Fibroblast of villous mesenchyme (primary cell): ENCODE results near the gene MUC5AC.

- CAGE, long polyA plus RNA: no peak
These were observed 38.8 kb downstream of the AP2A2 start for GRCh38 chr11:964304-965075.

DNA sequence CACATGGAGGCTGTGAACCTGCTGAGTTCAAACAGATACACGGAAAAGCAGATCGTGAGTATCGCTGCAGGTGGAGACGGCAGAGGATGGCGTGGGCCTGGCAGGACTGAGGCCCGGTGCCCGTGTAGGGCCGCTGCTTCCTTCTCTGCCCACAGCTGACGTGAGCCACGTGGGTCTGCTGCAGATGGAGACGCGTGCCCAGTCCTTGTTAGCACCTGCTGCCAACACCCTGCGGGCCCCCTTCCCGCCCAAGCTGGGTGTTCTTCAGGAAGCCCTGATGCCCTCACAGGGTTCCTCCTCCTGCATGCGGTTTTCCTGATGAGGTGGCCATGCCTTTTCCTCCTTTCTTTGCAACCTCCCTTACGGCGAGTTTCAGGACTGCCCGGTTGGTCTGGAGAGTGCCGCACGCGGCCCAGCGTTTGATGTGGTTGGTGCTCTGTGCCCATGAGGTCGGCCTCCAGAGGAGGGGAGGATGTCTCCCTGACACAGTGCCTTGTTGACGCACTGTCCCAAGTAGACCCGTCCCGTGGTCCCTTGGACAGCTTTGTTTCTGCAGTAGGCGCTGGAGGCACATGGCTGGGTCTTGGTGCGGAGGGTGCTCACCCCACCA, 44.7 kb downstream of the AP2A2 start:
- CAGE, long polyA plus RNA: no peak

DNA sequence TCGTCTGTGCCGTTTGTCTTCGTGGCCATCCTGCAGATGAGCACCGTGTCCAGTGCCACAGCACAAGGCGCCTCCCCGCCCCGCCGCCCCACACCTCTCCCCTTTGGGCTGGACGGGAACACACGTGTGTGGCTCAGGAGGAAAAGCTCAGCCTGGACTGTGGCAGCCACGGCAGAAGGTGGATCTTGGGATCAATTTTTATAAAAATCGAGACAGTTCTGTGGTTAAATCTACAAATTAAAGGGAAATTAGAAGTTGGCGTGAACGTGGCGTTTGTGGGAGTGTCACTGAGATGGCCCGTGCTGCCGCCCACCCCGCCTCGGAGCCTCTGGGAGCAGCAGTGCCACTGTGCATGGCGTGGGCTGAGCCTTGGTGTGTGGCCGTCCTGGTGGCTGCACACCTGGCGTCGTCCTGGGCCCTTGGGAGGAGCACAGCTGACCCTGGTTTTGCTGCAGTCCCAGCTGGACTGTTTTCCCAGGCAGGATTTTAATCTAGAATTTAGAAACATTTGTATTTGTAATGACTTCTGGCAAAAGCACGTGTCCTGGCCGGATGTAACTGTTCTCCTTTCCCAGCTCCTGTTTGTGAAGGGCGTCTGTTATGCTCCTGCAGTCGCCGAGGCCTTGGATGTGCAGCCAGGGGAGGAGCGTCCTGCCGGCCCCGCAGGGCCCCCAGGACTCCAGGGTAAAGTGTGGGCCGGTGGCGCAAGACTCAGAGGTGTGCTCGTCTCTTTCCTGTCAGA, 25.7 kb downstream of the MUC6 start:
- CAGE, long polyA plus RNA: no peak

DNA sequence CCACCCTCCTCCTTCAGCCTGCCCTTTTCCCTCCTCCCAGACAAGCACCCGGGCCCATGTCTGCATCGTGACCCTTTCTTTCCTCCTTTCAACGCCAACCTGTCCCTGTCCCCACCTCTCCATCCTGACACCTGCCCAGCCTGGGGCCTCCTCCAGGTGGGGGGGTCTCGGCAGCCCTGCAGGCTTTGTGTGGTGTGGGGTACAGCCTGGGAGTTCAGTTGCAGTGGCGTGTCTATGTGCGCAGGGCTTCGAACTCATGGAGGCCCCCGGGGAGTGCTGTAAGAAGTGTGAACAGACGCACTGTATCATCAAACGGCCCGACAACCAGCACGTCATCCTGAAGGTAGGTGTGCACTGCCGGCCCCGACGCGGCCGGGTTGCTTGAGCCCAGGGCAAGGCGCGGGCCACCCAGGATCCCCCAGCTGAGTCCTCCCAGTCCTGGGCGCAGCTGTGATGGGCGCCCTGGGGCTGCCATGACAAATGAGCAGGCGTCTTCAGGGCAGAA, 49.4 kb upstream of the MUC5AC start:
- CAGE, long polyA plus RNA: no peak

DNA sequence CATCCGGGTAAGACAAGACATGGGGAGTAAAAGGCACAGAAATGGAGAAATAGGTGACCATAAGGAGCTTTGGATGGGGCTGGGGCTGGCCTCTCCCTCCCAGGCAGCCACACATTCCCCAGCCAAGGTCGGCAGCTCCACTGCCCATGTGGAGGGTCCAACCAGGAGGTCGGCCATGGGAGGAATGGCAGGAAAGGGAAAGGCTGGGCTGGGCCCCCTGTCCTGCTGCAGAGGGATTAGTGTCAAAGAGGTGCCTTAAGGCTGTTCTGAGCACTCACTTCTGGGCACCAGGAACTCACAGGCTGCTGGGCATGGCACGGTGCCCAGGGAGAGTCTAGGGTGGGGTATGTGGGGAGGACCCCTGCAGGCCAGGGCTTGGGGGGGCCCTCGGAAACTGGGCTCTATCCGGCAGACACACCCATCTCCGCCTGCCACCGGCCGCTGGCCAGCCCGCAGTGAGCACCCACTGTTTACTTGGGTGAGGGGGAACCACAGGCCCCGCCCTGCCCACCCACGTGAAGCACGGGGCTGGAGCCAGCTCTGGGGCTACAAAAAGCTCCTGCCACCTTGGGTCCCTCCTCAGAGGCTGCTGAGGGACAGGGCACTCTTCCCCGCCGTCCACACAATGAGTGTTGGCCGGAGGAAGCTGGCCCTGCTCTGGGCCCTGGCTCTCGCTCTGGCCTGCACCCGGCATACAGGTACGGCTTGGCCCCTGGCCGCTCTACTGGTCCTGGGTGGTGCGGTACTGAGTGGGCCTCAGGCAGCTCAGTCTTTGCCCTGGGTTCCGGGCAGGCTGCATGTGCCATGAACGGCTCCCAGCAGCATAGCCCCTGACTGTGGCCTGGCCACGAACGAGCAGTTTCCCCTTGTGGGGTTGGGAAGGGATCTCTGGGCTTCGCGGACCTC, at the start of gene MUC5AC:
Gene MUC5AC (plus strand): TSS at position 579 of the 906 bp plus-strand sequence.
- CAGE, long polyA plus RNA: no peak

DNA sequence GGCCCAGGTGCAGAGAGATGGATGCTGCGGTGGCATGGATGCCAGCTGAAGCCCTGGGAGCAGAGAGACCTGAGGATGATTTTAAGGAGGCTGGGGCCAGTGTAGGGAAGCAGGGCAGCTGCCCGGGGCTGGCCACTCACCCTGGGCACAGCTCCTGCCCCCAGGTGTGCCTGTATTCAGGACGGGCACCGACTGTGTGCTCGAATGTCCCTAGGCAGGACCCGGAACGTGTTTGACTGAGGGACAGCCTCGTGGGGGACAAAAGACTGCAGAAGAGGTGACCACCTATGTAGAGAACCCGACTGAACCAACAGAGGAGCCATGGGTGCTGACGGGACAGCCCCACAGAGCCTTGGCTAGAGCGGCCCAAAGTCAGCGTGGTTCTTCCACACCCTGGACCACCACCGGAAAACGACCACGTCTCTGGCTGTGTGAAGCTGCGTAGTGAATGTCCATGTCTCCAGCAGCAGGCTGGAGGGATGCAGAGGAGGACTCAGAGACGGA, 17.8 kb upstream of the MUC5B start:
- CAGE, long polyA plus RNA: no peak

GRCh38 chr11:1219585-1220354, 3.1 kb upstream of the MUC5B start:
- CAGE, long polyA plus RNA: no peak

DNA sequence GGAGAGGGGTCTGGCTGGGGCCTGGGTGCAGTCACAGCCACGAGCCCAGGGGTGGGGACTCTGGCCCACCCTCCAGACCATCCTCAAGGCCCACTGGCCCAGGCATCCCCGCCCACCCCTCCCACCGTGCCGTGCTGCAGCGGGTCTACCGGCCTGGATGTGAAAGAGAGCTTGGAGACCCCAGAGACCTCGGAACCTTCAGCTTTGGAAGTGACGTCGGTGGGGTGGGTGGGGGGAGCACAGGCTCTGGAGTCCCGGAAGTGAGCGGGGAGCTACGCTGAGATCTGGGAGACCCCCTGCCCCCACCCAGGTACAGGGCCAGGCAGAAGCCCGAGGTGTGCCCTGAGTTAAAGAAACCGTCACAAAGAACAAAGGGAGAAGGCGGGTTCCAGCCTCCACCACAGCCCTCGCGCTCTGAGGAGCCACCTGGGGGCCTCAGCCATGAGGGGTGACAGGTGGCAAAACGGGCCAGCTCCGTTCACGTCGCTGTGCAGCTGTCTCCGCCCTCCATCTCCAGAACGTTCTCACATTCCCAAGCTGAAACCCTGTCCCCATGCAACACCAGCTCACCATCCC, 2.1 kb upstream of the MUC5B start:
- CAGE, long polyA plus RNA: no peak

GRCh38 chr11:1297422-1298663, 11.6 kb downstream of the TOLLIP start:
- CAGE, long polyA plus RNA: no peak

DNA sequence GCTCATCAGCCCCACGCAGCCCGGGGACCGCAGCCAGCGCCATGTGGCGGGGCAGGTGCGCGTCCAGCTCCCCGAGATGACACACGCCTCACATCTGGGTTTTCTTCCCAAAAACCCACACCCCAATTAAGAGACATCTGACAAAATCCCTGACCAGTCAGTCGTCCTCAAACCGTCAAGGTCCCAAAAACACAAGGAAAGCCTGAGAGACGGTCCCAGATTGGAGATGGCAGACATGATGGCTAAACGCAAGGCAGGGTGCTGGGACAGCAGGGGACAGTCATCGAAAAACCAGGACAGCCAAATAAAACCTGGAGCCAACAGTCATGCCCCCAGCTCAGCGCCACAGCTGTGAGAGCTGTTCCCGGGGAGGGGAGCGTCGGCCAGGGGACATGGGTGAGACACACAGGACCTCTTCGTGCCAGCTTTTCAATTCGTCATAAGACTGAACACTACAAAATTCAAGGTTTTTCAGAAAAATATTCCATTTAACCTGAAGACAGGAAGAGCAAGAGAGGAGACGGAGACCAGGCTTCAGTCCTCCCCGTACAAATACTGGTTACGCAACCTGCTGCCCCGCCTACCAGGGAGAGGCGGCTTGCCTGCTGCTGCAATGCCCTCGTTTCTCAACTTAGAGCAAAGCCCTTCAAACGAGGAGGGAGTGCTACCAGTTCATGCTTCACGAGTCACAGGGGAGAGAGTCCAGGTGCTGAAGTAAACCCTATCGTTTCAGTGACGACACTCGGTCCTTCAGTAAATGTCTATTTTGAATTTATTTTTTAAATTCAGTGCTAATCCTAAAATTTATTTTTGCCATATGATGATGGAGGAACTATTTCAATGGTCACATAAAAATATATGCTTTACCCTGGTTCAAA, 10.5 kb downstream of the TOLLIP start:
- CAGE, long polyA plus RNA: no peak

GRCh38 chr11:1335747-1336731, 26.6 kb upstream of the TOLLIP start:
- CAGE, long polyA plus RNA: no peak

- CAGE, long polyA plus RNA: no peak
These were observed 33.6 kb downstream of the BRSK2 start for GRCh38 chr11:1423287-1423838.

DNA sequence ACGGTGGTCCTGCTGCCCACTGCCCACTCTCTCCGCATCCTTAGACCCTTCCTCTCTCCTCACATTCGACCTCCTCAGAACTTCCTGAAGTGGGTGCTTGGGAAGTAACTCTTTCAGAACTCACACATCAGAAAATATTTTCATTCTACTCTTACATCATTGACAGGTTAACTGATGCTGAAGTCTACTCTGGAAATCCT, 25.7 kb upstream of the MOB2 start:
- CAGE, long polyA plus RNA: no peak

DNA sequence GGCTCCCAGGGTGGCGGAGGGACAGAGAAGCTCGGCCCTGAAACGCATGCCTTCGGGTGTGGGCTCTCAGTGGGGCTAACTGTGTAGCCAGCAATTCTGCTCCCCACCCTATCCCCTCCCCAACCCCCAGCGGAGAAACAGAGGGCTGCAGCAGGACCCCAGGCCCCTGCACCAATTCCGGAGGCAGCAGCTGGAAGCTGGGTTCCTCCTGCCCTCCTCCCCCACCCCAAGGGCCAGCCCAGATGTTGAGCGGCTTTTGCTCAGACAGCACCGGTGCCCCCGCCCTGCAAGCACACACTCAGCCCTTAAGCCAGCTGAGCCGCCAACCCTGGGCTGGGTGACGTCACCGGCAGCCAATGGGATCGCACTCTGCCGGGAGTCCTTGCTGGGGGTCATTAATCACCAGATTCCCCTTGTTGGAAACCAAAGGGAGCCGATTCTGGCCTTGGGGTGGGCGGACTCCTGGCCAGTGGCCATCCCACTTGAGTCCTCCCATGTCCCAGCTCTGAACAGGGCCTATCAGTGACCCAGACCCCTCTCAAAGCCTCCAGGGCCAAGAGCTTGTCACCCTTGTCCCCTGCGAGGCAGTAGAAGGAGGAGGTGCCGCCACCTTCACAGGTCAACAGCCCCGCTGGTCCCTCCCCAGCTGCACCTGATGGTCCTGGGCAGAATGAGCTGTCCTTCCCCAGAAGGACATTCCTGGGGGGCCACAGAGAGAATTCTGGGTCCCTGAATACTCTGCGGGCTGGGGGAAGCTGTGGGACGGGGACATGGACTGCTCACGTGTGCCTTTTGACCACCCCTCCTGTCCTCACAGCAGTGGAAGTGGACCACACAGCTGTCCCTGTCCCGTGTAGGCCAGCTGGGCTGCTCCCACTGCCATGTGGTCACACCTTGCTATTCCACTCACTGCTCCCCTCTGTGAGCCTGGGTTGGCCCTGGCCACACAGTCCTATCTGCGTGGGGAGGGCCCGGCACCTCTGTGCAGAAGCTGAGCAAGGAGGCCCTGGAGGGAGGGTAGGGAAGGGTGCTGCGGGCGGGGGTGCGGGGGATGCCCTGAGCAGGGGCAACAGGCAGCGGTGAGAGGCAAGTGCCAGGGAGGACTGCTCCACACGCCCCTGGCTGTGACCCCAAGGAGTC, 7.3 kb downstream of the DUSP8 start:
- CAGE, long polyA plus RNA: no peak

- CAGE, long polyA plus RNA: no peak
These were observed 1.5 kb upstream of the IFITM10 start for GRCh38 chr11:1751524-1752703.

- CAGE, long polyA plus RNA: no peak
These were observed 6.8 kb upstream of the CTSD start for GRCh38 chr11:1770421-1771045.

GRCh38 chr11:1781822-1782538, 18.3 kb upstream of the CTSD start:
- CAGE, long polyA plus RNA: no peak

GRCh38 chr11:1858143-1858751, 5.4 kb downstream of the LSP1 start:
- CAGE, long polyA plus RNA: no peak

GRCh38 chr11:1860067-1860820, 7.4 kb downstream of the LSP1 start:
- CAGE, long polyA plus RNA: no peak

GRCh38 chr11:1866818-1868030, 14.3 kb downstream of the LSP1 start:
- CAGE, long polyA plus RNA: no peak